ENCODE measurements around the genes MAN2B2 and S100P.

DNA sequence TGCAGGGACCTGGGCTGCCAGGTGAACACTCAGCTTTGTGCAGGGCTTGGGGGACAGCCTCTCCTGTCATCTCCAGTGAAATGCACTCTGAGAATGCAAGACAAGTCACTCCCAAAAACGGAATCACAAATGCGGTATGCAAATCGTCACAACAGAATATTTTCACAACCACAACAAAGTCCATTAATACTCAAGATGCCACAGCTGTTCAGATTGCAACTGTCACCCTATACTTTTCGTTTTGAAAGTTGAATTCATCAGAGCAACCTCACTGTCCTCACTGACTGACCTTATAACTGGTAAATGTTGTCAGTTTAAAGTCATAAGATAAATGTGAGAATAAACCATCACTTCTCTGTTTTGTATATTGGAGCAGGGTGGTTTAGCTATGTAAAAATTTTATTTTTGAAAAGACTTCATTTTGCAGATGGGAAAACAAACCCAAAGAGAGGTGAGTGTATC is 16.6 kb downstream of the JAKMIP1 start:
- PRO-cap: no peak

DNA sequence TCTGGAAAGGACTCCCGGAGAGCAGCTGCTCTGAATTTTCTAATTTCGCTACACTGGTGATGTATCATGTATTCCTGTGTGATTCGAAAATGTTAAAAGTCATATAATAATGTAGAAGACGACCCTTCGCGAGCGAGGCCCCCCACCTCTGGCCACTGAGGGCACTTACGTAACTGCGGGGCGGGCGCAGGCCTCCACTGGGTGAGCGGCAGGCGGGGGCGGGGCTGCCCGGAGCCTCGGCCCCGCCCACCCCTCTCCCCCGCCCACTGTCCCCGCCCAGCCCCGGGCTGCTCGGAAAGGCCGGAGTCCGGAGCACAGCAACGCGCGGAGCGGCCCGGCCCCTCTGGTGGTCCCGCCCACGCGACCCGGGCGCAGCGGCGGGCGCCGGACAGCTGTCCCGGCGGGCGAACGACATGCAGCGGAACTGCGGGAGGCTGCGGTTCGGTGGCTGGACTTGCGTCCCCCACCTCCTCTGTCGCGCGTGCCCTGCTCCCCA is 21.4 kb upstream of the JAKMIP1 start:
- PRO-cap: bidirectional peak, plus-strand start at position 374 of the sequence, minus-strand start at position 175 of the sequence

- PRO-cap: no peak
Measured at GRCh38 chr4:6278603-6279183, 9.0 kb downstream of the WFS1 start.

DNA sequence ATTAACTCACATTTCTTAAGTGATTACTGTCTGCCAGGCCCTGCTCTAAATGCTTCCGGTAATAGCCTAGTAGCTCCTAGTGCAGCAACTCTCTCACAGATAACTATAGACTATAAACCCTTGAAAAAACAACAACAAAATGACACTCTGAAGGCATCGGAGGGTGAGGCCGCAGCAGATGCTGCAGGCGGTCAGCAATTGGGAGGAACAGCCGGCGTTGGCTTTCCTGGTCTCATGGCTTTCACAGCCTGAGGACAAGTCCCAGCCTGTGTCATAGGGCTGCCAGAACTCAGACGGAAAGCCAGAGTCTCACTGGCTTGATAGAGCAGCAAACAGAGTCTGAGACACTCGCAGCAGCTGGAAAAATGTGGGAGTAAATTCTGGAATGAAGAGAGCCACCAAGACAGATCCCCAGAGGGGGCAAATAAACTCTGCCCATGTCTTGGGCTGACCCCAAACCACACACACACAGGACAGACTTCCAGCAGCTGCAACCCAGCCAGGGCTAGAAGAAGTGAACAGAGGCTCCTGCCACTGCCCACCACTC is 86.3 kb downstream of the PPP2R2C start:
- PRO-cap: no peak

- PRO-cap: unidirectional peak, plus-strand start at chr4:6470545; bidirectional peak, plus-strand start at chr4:6471028, minus-strand start at chr4:6470969
Measured at GRCh38 chr4:6470323-6471404, 1.8 kb downstream of the PPP2R2C start.

DNA sequence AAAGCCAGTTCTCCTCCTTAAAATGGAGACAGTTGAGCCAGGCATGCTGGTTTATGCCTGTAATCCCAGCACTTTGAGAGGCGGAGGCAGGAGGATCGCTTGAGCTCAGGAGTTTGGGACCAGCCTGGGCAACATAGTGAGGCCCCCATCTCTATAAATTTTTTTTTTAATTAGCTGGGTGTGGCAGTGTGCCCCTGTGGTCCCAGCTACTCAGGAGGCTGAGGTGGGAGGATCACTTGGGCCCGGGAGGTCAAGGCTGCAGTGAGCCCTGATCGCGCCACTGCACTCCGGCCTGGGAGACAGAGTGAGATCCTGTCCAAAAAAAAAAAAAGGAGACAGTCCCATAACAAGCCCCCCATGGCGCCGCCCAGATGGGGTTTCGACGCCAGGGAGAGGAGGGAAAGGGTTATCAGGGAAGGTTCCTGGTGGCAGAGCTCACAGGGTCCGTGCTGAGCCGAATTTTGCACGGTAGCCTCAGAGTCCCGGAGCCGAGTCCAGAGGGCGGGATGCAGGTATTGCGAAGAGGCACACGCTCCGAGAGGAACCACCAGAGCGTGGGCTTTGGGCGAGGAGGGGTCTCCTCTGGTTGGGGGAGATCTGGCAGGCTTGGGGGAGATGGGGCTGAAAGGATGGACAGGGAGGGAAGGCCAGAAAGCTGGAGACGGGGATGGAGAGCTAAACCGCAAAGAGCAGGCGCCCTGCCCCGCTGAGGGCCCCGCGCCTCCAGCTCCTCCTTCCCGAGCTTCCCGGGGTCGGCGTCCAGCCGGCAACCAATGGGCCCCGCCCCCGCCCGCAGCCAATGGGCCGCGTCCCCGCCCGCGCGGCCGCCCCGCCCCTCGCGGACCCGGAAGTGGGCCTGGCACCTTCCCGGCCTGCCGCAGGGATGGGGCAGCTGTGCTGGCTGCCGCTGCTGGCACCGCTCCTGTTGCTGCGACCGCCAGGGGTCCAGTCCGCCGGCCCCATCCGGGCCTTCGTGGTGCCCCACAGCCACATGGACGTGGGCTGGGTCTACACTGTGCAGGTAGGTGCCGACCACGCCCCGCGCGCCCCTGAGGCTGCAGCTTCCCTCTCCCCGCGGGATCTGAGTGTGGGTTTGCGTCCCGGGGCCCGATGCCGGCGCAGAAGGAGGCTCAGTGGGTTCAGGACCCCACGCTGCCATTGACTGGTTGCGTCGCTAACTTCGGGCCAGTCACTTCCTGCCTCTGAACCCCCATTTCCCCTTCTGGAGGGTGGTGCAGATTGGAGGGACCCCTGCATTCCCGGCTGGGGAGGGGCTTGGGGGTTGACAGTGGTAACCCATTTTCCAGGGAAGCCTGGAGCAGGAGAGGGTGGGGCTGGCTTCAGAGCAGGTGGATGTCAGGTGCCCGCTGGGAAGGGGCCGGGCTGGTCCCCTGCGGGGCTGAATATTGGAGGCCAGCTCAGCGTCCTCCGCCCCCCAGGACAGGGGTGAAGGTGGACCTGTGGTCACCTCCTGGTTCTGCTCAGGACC is at the start of gene MAN2B2:
Gene MAN2B2, plus strand, starts transcription at position 862 of the 1,489 bp plus-strand sequence.
- PRO-cap: bidirectional peak, plus-strand start at position 849 of the sequence, minus-strand start at position 757 of the sequence

GRCh38 chr4:6693184-6694342 is at the start of gene S100P:
TSS of gene S100P (plus strand) at chr4:6693878.
- PRO-cap: no peak

- PRO-cap: no peak
Measured at GRCh38 chr4:6733114-6734035, 17.4 kb downstream of the BLOC1S4 start.

DNA sequence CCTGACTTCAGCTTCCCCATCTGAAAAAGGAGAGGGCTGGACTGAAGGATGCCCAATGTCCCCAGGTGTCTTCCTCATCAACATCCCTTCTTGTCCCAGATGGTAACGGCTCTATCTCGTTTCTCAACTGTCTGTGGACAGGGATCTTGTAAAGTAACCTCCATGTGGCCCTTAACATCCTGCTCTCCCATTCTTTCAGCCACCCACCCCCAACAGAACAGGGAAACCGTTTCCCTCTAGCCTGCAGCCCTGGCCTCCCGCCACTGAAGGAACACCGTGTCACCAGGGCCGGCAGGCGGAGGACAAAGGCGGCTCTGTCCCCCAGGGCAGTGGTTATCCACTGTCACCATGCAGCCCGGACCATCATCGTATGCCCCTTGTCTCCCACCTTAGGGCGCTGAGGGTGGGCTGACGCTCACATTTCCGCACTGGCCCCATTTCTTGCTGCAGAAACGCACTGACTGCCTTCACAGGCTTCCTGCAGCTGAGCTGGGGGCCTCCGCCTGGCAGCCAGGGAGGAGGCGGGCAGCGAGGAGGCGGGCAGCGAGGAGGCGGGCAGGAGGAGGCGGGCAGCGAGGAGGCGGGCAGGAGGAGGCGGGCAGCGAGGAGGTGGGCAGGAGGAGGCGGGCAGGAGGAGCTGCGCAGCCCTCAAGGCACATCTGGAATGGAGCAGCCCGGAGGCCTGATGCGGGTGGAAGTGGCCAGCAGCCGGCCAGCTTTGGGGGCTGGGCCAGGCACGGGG is 20.9 kb upstream of the KIAA0232 start:
- PRO-cap: no peak

DNA sequence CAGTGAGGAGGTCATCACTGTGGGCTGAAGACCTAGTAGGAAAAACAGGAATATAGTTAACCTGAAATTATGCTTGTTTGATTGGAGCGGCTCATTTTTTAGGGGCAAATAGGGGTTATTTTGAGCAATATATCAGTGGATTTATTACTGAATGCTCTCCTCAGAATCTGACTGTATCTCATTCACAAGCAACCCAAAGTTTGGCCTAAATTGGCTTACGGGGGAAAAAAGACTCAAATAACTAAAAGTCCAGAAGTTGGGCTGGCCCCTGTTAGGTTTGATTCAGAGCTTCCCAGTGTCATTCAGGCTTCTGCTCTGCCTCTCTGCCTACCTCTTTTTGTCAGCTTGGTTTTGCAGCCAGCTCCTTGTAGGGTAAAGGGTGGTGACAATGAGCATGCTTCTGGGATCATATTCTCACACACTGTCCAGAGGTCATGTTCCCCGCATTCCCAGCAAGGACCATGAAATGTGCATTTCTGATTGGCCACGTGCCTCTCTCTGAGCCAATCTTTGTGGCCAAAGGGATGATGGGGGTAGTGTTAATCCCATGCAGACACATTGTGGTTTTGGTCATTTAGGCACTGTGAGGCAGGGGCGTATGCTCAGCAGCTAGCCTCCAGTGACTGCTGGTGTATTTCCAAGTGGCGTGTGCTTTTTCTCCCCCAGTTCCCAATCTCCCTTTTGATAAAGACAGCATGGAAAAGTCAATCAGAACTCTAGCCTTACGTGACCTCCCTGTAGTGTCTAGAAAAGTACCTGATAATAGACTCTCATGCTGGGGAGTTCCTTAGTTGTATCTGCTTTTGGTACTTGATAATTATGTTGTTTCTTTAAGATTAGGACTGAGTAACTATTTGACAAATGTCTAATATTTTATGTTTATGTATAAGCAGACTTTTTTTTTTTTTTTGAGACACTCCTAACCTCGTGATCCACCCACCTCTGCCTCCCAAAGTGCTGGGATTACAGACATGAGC is 57.6 kb downstream of the KIAA0232 start:
- PRO-cap: no peak

GRCh38 chr4:6841921-6842360 is 59.4 kb downstream of the KIAA0232 start:
- PRO-cap: no peak

DNA sequence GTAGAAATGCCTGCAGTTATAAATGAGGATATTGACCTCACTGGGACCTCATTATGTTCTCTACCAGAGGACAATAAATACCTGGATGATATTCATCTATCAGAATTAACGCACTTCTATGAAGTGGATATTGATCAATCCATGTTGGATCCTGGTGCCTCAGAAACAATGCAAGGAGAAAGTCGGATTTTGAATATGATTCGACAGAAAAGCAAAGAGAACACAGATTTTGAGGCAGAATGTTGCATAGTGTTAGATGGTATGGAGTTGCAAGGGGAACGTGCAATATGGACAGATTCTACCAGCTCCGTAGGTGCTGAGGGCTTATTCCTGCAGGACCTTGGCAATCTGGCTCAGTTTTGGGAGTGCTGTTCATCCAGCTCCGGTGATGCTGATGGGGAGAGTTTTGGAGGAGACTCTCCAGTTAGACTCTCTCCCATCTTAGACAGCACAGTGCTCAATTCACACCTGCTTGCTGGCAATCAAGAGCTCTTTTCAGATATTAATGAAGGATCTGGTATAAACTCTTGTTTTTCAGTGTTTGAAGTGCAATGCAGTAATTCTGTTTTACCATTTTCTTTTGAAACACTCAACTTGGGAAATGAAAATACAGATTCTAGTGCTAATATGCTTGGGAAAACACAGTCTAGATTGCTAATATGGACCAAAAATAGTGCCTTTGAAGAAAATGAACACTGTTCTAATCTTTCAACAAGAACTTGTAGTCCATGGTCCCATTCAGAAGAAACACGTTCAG is 47.7 kb upstream of the TBC1D14 start:
- PRO-cap: no peak

DNA sequence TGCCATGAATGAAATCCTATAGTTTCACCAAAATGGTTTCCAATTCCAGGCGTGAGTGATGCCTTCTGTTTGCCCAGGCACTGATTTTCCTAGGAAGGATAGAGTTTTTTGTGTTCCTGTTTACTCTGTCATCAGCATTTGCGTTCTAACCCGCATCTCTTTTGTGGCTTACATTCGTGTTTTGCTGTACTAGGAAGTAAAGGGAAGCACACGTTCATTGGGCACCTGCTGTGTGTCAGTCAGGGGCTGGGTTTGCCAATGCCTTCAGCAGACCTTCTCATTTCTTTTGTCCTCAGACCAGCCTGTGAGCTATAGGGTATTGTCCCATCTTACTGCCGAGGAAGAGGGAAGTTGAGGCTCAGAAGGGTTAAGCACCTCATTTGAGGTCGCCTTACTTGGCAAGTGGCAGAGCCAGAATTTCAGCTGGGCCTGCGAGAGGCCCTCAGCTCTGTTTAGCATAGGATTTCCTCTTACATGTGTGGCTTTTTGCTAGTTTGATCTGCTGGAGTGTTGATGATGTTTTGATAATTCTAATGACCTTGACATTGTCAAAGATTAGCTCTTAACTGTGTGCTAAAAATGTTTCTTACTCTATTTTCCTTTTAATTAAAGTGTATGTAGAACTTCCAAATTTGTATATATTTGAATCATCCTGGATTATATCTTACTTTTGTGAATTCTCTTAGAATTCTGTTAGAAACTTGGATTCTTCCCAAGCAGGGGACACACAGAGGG is 8.8 kb downstream of the TBC1D14 start:
- PRO-cap: no peak

GRCh38 chr4:7030348-7031164 is 12.2 kb downstream of the CCDC96 start:
- PRO-cap: no peak

DNA sequence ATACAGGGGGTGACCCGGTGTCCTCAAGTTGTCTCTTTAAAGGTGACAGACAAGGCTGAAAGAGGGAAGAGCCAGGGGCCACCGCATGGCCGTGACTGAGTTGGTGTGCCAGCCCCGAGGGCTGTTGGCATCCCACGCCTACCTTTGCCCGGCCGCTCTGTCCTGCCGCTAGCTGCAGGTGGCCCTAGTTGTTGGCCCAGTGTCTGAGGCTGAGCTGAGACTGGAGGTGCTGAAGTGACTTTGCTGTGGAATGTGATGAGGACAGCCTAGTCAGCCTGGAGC is 6.5 kb downstream of the TADA2B start:
- PRO-cap: no peak

DNA sequence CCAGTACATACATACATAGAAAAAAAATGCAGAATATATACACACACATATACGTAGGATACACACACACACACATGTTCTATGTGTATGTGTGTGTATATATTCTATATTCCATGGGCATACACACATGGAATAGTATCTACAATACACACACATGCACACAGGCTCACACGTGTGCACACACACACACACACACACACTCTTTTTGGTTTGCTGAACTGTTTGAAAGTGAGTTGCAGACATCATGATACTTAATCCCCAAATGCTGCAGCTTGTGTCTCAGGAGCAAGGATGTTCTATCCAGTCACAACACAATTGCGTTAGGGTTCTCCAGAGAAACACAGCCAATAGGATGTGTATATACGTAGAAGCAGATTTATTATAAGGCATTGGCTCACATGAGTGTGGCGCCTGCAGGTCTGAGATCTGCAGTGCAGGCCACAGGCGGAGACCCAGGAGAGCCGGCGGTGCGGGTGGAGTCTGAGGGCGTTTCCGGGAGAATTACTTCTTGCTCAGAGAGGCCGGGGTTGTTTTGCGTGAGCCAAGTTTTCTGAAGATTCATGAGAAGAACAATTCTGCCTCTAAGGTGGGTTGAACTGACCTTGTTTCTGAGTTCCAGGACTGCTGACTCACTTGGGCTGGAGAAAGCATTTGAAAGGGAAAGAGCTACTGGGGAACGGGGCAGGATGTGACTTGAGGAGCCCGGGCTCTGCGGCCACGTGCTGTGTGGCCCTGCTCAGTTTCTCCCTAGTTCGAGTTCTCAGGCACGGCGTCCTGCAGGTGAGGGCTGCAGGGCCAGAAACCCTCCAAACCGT is 36.9 kb upstream of the SORCS2 start:
- PRO-cap: no peak

DNA sequence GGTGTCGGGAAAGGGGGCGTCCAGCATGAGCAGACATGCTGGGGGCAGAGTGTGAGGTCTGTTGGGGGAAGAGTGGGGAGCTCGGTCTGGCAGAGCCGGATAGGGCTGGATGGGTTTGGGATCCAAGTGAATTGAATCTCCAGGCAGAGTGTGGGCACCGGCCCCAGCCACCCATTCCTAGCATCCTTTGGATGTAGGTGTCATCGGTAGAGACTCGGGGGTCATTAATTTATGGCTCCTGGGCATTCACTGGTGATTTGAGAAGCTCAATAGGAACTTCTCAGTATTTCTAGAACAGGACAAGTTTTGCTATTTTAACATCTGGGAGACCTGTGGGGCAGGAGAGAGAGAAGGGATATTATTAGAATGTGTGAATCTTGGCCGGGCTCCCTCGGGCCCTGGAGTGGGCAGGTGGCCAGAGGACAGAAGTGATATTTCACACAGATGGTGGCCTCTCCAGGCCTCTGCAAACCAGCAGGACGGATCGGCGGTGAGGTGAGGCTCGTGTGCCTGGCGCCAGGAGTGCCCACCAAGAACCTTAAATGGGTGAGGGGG is 64.5 kb downstream of the SORCS2 start:
- PRO-cap: no peak

- PRO-cap: no peak
Measured at GRCh38 chr4:7291293-7291848, 99.0 kb downstream of the SORCS2 start.

DNA sequence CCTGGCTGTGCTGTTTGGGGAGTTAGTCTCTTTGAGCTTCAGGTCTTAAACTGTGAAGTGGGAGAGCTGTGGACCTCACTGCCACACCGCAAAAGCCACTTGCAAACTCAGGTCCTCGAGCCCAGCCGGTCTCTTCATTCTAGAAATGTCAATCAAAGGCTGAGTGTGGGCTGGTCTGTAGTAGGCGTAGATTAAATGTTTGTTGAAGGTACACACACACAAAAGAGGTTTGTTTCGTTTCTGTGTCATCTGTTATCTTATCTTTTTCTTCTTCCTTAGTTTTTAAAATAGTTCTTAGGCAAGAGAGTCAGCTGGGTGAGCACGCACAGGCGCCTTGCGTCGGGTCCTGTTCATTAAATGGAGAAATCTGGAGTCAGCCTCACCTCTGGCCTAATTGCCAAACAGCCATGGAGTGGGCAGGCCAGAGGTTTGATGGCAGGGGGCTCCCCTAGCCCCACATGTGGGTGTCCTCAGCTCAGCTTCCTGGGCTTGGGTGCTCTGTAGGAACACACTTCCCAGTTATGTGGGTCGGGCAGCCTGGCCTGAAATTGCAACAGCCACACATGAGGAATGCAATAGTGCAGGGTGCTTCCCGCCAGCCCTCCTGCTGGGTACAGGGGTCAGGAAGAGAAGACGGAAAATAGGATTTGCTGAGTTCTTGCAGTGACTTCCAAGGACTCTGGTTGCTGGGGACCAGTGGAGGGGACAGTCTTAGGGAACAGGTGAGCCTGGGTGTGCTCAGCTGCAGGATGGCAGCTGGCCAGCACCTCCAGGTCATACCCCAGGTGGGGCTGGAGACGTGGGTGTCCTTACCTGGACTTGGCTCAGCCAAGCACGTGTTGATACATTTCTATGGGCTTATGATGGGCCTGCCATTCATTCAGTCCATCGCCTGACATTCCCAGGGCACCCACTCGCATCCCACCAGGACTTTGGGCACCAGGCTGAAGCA is 997 bp upstream of the PSAPL1 start:
- PRO-cap: no peak

DNA sequence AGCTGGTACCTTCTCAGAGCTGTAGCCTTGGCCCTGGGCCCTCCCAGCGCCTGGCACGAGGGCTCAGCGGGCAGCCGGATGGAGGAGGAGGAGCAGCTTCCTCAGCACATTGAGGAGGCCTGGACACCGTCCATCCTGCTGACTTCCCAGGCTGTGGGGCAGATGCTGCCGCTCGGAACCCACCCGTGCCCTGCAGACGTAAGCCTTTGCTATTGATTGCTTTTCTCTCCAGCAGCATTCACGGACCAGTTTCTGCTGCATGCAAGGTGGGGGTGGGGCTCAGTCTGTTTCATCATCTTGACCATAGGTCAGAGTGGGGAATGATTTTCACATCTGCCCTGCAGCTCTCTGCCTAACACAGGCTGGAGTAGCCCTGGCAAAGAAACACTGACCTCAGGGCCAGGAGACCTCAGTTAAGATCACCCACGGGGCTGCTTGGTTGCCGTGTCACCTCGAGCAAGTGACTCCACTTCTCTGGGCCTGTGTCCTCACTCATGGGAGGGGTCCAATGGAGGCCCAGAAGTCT is 80.8 kb upstream of the PSAPL1 start:
- PRO-cap: no peak